Ascending aorta (tissue), 1 donor: ENCODE data around the genes NOL8 and FGD3.

GRCh38 chr9:91327060-91327621 lies 34.6 kb downstream of the AUH start:
- PRO-cap, result no peak

DNA sequence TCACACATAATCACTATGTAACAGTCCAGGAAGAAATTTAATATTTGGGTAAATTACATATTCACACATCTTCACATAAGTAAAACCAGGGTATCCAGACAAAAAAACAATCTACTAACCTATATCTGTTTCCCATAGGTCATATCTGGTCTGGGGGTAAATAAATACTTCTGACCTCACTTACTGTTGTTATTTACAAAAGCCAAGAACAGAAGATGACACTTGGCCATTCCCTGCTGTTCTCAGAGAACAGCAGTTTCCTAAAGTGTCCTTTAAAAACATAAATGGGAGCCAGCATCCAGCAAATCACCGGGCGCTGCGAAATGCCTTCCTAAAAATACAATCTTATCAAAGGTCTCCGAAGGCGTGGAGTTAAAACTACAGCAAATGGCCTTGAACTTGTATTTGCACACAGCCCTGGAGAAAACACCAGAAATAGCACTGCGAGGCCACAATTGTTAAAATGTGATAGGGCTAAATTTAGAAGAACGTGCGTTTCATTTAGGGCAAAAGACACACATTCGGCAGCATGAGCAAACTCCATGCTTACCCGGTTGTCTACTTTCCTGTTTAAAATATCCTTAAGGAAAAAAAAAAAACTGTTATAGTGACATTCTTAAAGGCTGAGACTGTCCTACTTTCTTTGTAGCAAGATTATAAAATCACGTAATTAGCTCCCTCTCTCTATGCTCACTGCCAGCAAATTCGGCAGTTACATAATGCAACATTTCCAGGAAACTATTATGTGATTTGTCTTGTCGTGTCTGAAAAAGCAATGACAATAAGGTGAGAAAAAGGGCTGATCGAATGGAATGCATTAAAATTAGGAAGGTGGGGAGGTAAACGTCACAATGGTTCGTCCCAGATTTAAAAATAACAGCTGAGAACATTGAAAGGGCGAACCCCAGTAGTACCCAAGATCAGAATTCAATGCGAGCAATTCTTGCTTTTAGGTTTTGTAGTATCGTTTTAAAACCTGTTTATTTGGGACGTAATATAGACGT lies 1.4 kb downstream of the NFIL3 start:
- PRO-cap, result bidirectional peak, plus-strand start at position 488 of the sequence, minus-strand start at position 244 of the sequence; unidirectional peak, plus-strand start at position 919 of the sequence

GRCh38 chr9:91428798-91429250 lies 5.2 kb upstream of the NFIL3 start:
- PRO-cap, result no peak

GRCh38 chr9:91514978-91515633 lies 91.5 kb upstream of the NFIL3 start:
- PRO-cap, result no peak

DNA sequence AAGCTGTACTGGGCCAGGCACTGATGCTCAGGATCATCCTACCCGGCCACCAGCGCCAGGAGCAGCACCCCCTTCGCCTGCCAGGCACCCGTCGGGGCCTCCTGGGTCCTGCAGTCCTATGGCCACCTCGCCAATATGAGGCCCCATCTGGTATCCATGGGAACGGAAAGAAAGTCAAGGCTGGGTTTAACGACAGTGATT lies 132.6 kb downstream of the ROR2 start:
- PRO-cap, result no peak

DNA sequence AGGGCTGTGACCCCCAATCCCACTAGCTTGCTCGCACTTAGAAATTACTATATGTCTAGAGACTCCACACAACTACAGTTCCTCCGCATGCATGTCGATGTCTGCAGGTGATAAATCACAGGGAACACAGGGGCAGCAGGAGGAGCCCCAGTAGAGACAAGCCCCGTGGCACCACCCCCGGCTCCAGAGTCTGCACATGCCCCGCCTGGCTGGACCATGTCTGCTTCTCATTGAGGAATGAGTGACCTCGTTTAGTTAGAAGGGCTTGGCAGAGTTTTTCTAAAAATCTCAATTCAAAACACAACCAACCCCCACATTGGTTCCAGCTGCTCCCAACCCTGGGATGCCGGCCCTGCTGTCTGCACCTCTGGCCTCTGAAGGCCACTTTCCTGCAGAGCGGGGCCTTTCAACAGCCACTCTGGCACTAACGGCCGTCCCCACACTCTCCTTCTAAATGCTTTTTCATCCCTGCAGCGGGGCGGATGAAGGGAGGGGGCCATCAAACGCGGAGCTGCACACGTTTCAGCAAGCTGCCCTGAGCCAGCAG lies 106.4 kb downstream of the ROR2 start:
- PRO-cap, result no peak

DNA sequence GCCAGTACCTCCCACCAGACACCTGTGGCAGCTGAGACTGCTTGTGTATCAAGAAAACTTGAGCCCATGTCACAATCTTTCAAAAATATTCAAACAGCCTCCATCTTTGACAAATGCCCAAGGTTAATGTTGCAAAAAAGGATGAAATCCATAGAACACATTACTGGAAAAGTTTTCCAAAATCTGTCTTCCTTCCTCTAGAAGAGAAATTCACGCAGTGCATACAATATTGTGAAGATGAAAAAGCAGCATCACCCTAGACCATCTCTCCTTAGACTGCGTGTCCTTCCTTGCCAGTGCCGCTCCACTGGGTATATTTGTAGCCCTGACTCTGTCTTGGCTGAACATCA lies 54.1 kb downstream of the ROR2 start:
- PRO-cap, result no peak

GRCh38 chr9:91943364-91944119 lies 6.5 kb downstream of the ROR2 start:
- PRO-cap, result no peak

DNA sequence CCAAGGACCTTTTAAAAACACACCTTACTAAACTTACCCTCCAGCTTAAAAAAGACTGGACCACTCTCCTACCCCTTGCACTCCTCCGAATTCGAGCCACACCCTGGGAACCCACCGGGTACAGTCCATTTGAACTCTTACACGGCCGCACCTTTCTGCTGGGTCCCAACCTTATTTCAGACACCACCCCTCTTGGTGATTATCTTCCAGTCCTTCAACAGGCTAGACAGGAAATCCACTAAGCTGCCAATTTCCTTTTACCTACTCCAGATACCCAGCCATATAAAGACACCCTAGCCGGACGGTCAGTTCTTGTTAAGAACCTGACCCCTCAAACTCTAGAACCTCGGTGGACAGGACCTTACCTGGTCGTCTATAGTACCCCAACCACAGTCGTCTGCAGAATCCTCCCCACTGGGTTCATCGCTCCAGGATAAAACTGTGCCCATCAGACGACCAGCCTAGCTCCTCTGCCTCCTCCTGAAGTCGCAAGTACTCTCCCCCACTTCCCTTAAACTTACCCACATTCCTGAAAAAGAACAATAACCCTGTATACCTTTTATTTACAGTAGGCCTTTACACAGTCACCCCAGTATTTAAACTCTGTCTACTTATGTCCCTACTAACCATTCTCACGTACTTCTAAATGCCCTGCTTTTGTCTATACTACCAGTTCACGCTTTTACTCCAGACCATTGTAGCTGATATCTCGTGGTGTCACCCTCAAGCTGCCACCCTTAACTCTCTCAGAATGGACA lies 38.0 kb downstream of the SPTLC1 start:
- PRO-cap, result no peak

- PRO-cap, result no peak
Measured at GRCh38 chr9:92133808-92134657, 18.8 kb upstream of the SPTLC1 start.

- PRO-cap, result no peak
Measured at GRCh38 chr9:92141111-92141568, 25.9 kb upstream of the SPTLC1 start.

GRCh38 chr9:92146959-92147869 lies 32.0 kb upstream of the SPTLC1 start:
- PRO-cap, result unidirectional peak, minus-strand start at chr9:92147372

- PRO-cap, result no peak
Measured at GRCh38 chr9:92292893-92293114, 693 bp downstream of the IARS1 start.

- PRO-cap, result no peak
Measured at GRCh38 chr9:92295784-92296692, 2.5 kb upstream of the IARS1 start.

GRCh38 chr9:92325006-92325757 lies at the start of gene NOL8:
Gene NOL8 (minus strand): TSS chr9:92325350.
- PRO-cap, result no peak

DNA sequence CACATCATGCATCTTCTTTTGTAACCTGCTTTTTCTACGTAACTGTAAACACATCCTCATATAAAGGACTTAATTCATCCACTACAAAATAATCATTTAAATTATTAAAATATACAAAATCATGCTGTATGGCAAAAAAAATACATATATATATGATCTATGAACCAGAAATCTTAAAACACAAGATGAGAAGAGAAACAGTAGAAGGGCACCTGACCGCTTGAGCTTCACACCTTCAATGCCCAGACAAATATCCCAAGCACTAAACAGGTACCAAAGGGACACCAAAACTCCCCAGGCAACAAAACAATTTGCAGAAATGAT lies 4.3 kb downstream of the IPPK start:
- PRO-cap, result no peak

DNA sequence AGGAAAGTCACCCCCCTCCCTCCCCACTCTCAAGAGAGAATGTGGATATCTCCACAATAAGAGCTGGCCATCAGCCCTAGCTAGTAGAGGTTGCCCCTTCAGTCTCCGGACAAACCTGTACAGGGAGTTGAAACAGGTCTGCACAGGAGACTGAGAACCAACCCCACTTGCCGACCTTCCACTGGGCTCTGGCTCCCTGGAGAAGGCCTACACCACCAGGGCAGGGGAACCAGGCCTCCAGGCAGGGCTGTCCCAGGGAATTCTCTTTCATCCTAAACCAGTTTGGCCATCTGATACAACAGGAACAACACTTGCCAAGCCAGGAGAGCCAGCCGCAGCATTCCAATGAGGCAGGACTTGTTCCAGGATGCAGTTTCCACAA lies 26.1 kb downstream of the BICD2 start:
- PRO-cap, result no peak

DNA sequence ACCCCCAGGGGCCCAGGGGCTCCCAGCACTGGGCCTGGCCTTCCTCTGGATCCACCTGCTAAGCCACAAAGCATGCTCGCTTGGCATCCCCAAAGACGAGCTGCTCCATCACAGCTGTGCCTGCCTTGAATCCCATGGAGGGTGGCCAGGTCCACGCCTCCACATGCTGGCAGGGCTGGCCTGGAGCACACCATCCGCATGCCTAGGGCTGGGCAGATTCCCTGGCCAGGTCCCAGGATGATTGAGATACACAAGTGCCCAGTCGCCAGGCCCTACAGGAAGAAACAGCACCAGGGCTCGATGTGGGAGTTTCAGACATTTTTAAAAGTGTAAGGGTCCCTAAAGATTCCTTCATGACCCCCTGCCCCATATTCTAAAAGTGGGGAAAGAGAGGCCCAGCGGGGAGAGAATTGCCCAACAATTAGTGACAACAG lies 4.4 kb downstream of the BICD2 start:
- PRO-cap, result no peak

GRCh38 chr9:92947076-92947742 lies at the start of gene FGD3:
Gene FGD3 (plus strand): TSS chr9:92947523.
- PRO-cap, result no peak

GRCh38 chr9:93029651-93030185 lies 28.8 kb upstream of the SUSD3 start:
- PRO-cap, result no peak